Hematopoietic multipotent progenitor cell (in vitro differentiated cells): ENCODE measurements around the genes CRIM1 and HEATR5B.

GRCh38 chr2:33336296-33336871, 140.1 kb upstream of the RASGRP3 start:
- CAGE, long polyA plus RNA: no peak

- CAGE, long polyA plus RNA: no peak
These were observed 43.9 kb downstream of the FAM98A start for GRCh38 chr2:33555028-33555802.

- CAGE, long polyA plus RNA: no peak
These were observed 128.7 kb upstream of the FAM98A start for GRCh38 chr2:33727675-33728340.

- CAGE, long polyA plus RNA: no peak
These were observed 412.5 kb upstream of the FAM98A start for GRCh38 chr2:34011614-34011937.

- CAGE, long polyA plus RNA: no peak
These were observed at the start of gene CRIM1 for GRCh38 chr2:36355653-36356662. Gene CRIM1 (plus strand): TSS chr2:36355778.

- CAGE, long polyA plus RNA: no peak
These were observed 37.1 kb downstream of the CRIM1 start for GRCh38 chr2:36392583-36393217.

DNA sequence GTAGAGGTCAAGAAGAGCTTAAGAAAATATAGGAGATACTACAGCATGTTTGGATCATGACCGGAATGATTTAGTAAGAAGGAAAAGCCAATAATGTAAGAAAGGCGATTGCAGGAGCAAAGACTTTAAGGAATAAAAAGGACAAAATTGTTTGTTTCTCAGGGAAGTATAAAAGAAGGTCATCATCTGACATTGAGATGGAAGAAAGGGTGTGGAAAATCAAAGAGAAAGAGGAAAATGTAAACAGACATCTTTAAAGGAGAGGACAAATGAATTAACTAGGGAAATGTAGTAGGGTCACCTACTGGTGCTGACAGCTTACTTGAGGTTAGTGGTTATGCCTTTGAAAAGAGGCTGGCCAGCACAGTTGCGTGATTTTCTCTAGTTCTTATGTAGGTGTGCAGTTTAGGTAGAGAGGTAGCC, 44.1 kb downstream of the CRIM1 start:
- CAGE, long polyA plus RNA: no peak

DNA sequence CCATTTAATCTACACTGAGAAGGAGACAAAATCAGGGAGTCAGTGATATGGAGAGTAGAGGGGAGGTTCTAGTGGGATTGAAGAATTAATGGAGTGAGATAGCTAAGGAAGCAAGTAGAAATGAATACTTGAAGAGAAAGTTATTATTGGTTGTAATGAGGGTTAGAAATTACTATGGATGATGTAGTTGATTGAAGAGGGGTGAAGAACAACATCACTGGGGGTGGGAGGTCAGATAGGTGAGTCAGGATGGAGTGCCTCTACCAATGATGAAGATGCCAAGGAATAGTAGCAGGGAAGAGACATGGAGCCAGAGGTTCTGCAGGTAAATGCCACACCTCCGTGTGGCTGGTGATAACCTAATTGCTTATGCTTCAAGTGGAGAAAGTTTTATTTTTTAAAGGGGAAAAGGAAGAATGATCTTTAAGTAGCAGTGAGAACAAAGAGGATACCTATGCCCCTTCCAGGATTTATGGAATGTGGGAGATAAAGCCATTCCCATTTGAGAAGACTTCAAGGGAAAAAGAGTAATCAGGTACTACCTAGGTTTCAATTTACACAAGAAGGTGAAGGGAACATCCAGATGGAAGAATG, 44.7 kb downstream of the CRIM1 start:
- CAGE, long polyA plus RNA: no peak

DNA sequence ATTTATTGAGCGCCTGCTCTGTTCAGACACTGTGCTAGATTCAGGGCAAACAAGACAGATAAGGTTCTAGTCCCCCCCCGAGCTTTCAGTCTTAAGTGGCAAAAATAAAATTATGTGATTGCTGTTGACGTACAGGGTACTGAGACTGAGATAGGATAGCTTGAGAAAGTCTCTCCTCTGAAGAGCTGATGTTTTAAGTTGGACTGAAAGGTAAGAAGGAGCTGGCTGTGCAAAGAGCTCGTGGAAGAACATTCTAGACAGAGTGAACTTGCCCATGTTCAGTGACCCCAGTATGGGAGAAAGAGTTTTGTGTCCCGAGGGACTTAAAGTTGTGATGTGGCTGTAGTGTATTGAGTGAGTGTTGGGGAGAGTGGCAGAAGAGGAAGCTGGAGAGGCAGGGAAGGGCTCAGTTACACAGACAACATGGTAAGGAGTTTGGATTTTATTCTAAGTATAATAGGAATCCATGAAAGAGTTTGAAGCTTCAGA, 58.9 kb downstream of the CRIM1 start:
- CAGE, long polyA plus RNA: no peak

DNA sequence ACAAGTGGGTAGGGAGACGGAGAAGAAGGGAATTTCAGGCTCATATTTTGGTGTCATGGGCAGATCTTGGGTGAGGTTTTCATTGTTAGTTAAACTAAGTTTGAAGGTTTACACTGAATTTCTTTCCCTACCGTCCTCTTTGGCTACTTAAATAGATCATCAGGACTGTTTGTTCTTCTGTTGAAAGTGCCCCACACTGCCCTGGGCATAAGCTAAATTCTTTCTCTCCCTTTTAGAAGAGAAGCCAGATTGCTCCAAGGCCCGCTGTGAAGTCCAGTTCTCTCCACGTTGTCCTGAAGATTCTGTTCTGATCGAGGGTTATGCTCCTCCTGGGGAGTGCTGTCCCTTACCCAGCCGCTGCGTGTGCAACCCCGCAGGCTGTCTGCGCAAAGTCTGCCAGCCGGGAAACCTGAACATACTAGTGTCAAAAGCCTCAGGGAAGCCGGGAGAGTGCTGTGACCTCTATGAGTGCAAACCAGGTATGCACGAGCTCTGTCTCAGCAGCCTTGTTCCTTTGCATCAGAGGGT, 85.5 kb downstream of the CRIM1 start:
- CAGE, long polyA plus RNA: no peak

DNA sequence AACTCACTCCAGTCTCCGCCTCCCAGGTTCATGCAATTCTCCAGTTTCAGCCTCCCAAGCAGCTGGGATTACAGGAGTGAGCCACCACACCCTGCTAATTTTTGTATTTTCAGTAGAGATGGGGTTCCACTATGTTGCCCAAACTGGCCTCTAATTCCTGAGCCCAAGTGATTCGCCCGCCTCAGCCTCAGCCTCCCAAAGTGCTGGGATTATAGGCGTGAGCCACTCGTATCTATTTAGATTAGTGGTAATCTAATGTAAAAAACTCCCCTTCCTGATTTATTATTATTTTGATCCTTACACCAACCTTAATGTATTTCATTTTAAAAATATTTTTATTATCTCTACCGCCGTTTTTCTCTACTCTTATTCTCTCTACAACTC, 66.4 kb downstream of the STRN start:
- CAGE, long polyA plus RNA: no peak

- CAGE, long polyA plus RNA: no peak
These were observed 44.9 kb downstream of the STRN start for GRCh38 chr2:36921204-36922018.

GRCh38 chr2:37004980-37005591, 38.8 kb upstream of the STRN start:
- CAGE, long polyA plus RNA: no peak

DNA sequence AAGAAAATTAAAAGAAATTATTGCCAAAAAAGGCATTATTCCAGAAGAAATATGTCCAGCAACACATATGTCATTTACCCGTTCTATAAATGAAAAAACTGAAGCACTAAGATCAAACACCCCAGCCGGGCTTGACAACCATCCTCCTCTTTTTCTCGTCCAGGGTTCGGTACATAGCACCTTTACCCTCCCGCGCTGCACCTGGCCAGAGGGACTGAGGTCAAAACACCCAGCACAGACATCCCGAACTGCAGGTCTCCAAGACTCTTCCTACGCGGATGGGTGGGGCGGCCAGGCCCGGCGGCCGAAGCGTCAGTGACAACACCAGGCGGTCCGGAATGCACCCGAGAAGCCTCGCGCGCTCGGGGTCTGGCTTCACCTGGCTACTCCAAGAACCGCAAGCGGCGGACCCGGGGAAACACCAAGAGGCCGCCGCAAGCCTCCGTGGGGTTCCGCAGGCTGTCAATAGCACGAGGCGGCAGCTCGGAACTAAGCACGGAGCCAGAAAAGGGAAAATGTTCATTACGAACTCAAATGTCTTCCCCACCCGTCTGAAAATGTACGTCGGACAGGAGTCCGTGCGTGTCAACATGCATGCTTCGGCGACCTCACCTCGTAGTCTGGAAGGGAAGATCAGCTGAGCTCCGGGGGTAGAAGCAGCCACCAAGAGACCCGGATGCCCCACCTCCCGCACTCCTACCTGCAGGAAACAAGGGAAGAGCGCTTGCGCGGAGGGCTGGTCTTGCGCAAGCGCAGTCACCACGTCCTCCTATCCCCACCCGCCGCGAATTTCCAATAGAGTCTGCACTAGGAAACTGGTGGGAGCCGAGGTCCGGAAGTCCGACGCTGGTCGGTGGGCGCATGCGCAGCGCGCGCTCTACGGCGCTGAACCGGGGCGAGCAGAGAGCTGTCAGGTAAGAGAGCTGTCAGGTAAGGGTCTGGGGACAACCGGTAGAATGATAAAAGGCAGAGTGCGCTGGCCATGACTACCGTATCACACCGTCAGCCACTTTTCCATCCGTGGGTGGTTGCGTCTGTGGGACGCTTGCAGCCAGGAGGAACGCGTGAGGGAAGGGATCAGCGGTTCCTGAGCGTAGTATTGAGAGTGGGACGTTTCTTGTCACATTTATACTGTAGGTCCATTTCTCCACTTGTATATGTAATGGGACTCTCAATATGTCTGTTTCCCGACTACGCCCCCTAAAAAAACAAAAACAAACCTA, at the start of gene HEATR5B:
HEATR5B (minus strand) TSS at position 716 of the 1,223 bp plus-strand sequence.
- CAGE, long polyA plus RNA: no peak

DNA sequence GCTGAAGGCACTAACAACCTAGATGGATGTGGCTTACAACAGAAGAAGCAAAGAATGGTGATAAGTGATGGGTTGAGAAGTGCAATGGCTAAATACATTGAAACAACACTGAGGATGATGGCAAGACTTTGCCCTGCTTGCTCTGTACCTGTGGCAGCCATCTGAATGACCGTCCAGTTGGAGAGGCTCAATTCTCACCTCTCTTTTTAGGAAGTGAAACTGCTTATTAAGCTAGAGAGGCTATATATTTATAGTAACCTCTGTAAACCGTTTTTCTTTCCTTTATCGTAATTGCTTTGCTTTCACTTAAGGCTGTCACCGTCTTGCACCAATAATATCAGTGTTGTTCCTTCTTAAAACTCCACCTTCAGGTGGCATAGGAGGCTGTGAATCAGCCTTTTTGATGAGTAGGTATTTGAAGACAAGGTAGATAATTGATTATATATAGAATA, 5.8 kb downstream of the GPATCH11 start:
- CAGE, long polyA plus RNA: no peak

- CAGE, long polyA plus RNA: no peak
These were observed 7.6 kb downstream of the GPATCH11 start for GRCh38 chr2:37091866-37092298.

DNA sequence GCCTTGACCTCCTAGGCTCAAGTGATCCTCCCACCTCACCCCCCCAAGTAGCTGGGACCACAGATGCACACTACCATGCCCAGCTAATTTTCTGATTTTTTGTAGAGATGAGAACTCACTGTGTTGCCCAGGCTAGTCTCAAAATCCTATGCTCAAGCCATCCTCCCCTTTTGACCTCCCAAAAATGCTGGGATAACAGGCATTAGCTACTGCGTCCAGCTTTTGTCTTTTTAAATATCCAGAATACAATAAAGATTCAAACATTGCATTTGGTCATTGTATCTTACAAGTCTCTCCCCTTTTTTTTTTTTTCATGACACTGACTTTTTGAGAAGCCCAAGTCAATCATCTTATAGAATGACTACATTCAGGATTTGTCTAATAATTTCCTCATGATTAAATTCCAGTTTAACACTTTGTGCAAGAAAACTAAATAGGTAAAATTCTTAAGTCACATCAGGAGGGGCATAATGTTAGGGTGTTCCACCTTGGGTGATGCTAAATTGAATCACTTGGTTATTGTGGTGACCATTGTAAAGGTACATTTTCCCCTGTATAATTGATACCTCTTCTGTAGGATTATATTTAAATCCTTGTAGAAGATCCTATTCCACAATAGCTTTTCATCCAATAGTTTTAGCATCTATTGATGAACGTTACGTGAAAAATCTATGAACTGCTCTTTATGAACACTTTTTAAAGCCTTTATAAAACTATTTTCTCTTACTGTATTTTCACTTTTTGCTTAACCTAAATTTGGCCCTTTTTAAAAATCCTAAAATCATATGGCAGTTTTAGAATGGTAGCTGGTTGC, 20.3 kb downstream of the GPATCH11 start:
- CAGE, long polyA plus RNA: no peak

DNA sequence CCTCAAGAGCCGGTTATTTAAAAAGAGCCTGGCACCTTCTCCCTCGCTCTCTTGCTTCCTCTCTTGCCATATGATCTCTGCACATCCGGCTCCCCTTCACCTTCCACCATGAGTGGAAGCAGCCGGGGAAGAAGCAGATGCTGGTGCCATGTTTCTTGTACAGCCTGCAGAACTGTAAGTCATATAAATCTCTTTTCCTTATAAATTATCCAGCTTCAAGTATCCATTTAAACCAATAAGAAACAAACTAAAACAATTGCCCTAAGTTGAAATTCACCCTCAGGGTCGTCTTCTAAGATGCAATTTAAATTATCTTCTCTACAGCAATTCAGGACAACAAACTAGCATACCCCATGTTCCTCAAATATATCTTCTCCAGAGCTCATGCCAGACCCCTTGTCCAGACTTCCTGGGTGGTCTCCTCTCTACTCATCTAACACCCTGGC, 21.1 kb downstream of the GPATCH11 start:
- CAGE, long polyA plus RNA: no peak

DNA sequence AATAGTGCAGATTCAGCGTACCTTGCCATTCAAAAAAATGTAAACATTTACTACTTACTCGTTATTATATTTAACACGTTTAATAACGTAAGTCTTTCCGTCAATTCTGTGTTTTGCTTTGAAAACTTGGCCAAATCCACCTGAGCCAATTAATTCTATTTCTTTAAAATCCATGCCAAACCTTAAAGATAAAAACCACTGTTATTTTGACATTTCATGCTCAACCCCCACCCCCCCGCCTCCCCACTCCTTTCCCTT, 30.6 kb downstream of the EIF2AK2 start:
- CAGE, long polyA plus RNA: no peak

DNA sequence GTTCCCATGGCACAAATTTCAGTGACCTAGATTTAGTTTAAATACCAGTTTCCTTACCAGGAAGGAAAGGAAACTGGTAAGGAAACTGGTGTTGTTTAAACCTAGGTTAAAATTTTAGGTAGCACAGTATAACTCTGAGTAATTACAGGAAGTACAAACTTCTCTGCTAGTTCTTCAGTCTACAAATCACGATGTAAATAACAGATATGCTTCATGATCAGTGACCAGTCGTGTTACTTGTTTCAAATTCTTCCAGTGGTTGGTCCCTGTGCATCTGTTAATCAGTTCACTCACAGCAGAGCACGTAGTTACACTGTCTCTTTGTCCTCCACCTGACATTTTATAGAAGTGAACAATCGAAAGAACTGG, 7.2 kb downstream of the EIF2AK2 start:
- CAGE, long polyA plus RNA: no peak